ENCODE data around the genes HHIPL1 and CYP46A1.

DNA sequence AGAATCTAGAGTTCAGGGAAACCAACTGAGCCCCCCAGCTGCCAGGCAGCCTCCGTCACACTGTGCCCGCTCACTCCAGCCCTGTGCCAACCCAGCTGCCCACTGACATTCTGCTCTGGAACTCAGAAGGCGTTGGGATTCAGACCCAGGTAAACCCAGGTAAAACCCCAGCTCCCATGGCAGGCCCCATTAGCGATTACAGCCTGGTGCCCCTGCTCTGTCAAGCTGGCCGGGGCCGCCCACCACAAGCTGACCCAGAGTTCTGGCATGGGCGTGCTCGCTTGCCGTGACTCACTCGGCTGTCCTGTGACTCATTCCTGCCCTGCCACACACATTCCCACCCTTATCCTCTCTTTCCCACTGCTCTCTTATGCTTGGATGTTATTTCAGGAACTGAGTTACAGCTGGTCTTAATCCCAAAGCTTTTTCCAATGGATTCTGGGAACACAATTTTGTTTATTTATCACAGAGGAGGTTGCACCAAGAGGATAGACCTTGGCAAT is 33.3 kb downstream of the SYNE3 start:
- PRO-cap, 2 experiments, result no peak in any of the 2 experiments

DNA sequence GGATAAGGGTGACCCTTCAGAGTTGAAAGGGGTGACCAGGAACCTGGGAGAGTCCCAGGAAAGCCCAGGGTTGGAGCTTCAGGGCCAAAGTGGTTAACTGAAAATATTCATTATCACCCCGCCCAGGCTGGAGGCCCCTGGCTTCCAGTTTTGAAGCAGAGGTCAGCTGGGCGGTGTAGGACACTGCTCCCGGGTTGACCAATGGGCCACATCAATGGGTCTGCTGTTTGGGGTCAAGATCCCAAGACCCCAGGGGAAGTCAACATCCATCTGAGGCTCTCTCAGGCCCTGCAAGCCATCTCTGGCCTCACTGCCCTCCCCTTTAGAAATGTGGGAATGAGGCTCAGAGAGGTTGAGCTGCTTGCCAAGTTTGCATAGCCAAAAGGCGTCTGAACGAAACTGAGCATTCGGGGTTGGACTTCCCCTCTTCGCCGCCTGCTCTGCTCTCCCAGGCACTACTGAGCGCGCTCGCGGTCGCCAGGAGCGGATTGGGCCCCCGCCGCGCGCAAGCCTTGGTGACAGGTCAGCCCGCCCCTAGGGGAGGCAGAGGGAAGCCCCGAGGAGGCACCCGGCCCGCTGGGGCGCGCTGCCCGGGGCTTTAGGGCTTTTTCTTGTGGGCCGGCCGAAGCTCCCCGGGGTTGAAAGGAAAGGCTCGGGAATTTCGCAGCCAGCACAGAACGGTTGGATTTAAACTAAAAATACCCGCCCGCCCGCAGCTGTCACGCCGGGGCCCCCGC is 583 bp downstream of the SYNE3 start:
- PRO-cap, 2 experiments, result no peak in any of the 2 experiments

GRCh38 chr14:95525647-95526277 is 9.1 kb upstream of the GLRX5 start:
- PRO-cap, 2 experiments, result no peak in any of the 2 experiments

GRCh38 chr14:96089591-96089886 is 50.4 kb downstream of the C14orf132 start:
- PRO-cap, 2 experiments, result no peak in any of the 2 experiments

- PRO-cap, 2 experiments, result no peak in any of the 2 experiments
Measured at GRCh38 chr14:96100133-96100533, 61.0 kb downstream of the C14orf132 start.

GRCh38 chr14:96222761-96223198 is 18.1 kb downstream of the BDKRB2 start:
- PRO-cap, 2 experiments, result no peak in any of the 2 experiments

DNA sequence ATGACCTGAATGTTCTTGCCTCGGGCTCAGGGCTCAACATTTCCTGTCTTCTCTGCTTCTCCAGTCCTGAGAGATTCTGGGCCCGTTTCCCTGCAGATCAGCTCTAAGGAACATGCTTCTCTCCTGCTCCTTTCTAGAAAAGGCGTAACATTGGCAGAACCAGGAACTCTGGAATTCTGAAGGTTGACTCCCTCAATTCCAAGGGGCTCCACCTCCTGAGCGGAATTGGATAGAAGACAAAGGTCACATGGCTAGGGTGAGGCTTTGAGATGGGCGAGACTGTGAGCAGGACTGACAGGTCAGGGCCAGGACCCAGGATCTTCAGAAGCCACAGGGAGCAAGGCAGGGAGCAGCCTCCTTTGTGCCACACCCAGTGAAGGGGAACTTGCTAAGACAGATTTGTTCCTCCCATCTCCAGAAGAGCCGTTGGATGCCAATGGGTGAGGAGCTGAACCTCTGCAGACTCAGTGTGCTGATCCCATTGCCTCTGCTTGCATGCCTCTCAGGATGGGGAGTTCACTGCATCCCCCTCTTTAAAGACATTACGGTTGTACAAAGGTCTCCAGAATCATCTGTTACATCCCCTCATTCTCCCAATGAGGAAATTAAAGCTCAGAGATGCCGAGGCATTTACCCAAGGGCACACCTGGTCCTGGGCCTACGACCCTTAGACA is 20.1 kb downstream of the BDKRB2 start:
- PRO-cap, 2 experiments, result no peak in any of the 2 experiments

DNA sequence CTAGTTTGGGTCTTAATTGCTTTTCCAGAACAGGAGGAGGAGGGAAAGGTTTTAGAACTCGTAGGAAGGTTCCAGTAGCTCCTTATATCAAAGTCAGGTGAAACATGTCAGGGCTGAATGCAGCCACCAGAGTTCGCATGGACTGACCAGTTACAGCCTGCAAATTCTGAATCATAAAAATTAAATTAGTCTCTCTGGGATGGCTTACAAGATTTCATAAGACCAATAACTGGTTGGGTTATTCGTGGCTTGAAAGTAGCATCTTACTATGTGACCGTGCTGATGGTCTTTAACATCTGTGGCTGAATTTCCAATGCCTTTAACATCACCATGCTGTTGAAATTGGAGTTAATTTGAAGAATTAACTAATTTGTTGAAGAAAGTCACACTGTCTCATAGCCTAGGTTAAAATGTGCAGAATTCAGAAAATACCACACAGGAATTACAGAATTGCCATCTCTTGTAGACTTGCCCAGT is 509 bp downstream of the BDKRB1 start:
- PRO-cap, 2 experiments, result no peak in any of the 2 experiments

- PRO-cap, 2 experiments, result no peak in any of the 2 experiments
Measured at GRCh38 chr14:96364762-96365437, 1.6 kb downstream of the GSKIP start.

- PRO-cap, 2 experiments, result peak in 1 of 2 experiments; most common plus-strand start chr14:99038682 (in 1); most common minus-strand start chr14:99038516 (in 1)
Measured at GRCh38 chr14:99038273-99038807, 233.7 kb downstream of the BCL11B start.

GRCh38 chr14:99240389-99240892 is 31.6 kb downstream of the BCL11B start:
- PRO-cap, 2 experiments, result no peak in any of the 2 experiments

DNA sequence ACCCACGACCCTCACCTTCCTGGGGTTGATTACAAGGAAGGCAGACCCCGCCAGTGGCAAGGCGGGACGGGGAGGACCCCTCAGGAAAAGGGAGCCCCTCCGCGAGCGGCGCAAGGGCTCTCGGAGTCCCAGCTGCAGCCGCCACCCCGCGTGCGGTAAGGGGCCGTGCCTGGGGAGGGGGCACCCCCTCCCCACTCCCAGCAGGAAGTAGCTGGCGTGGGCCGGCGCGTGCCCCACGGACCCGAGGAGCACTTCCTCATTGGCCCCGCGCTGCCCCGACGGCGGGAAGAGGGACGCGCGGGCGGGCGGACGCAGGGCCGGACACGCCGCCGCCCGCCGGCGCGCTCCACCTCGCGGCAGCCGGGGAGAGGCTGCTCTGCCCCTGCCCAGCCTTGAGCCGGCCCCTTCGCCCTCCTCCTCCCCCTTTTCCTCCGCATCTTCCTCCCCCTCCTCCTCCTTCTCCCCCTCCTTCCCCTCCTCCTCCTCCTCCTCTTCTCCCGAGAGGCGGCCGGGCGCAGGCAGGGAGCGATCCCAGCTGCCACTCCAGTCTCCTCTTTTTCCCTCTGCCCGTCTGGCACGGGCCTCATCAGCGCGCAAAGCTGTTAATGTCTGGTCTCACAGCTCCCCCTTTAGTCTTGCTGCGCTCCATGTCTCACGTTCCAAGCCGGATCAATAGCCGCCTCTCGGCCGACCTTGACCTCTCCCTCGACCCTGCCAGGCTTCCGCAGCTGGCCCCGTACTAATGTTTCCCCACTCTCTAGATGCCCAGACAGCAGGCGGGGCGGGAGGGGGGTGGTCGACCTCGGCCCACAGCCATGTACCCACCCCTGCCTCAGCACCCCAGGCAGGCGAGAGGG is 2.5 kb upstream of the BCL11B start:
- PRO-cap, 2 experiments, result no peak in any of the 2 experiments

DNA sequence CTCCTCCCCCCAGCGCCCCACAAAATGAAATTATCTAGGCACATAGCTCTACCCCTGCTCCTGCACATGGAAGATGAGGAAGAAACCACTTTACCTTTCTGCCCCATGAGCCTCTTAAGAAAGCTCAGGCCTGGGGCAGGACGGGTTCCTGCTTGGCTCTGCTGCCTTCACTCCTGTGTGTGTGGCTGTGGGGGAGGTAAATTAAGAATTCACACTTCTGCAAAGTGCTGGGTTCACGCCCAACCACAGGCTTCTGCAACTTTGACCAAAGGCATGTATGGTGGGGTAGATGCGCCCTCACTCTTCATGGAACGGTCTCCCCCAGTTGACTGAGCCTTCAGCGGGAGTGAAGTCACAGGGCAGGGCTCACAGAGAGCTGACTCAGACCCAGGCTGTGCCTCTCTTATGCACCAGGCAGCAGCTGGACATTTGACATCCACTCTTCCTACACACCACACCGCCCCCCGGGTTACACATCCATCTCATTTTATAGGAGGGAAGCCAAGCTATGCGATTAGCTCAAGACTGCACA is 15.2 kb upstream of the BCL11B start:
- PRO-cap, 2 experiments, result no peak in any of the 2 experiments

- PRO-cap, 2 experiments, result no peak in any of the 2 experiments
Measured at GRCh38 chr14:99562962-99563728, 40.9 kb downstream of the CCDC85C start.

GRCh38 chr14:99568339-99569091 is 35.5 kb downstream of the CCDC85C start:
- PRO-cap, 2 experiments, result no peak in any of the 2 experiments

- PRO-cap, 2 experiments, result no peak in any of the 2 experiments
Measured at GRCh38 chr14:99601925-99603128, 1.7 kb downstream of the CCDC85C start.

- PRO-cap, 2 experiments, result no peak in any of the 2 experiments
Measured at GRCh38 chr14:99605230-99606121, 1.5 kb upstream of the CCDC85C start.

GRCh38 chr14:99644390-99645527 is at the start of gene HHIPL1:
Gene HHIPL1 (plus strand): TSS chr14:99645129.
- PRO-cap, 2 experiments, result no peak in any of the 2 experiments

DNA sequence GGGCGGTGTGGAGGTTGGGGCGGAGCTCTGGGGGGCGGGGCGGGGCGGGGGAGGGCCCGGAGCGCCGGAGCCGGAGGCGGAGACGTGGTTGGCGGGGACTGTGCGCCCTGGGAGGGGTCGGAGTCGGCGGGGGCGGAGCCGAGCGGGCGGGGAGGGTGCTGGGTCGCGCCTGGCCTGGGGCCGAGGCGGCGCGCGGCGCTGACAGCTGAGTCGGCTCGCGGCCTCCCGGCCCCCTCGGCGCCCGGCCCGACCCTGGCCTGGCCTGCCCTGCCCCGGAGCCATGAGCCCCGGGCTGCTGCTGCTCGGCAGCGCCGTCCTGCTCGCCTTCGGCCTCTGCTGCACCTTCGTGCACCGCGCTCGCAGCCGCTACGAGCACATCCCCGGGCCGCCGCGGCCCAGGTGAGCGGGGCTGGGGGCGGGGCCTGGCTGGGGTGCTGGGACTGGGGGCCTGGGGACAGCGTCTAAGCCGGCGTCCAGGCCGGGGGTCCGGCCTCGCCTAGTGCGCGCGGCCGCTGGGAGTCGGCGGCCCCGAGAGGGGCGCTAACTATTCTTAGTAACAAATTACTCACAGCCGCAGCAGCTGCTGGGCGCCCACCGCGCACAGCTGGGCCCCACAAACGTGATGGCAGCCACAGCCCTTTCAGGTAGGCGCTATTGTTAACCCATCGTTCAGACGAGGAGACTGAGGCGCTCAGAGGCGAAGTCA is at the start of gene CYP46A1:
Gene CYP46A1 (plus strand): TSS at position 161 of the 706 bp plus-strand sequence.
- PRO-cap, 2 experiments, result no peak in any of the 2 experiments

GRCh38 chr14:99772870-99773414 is 20.3 kb upstream of the EML1 start:
- PRO-cap, 2 experiments, result no peak in any of the 2 experiments